B cell (primary cell): ENCODE data around the gene MKNK2.

DNA sequence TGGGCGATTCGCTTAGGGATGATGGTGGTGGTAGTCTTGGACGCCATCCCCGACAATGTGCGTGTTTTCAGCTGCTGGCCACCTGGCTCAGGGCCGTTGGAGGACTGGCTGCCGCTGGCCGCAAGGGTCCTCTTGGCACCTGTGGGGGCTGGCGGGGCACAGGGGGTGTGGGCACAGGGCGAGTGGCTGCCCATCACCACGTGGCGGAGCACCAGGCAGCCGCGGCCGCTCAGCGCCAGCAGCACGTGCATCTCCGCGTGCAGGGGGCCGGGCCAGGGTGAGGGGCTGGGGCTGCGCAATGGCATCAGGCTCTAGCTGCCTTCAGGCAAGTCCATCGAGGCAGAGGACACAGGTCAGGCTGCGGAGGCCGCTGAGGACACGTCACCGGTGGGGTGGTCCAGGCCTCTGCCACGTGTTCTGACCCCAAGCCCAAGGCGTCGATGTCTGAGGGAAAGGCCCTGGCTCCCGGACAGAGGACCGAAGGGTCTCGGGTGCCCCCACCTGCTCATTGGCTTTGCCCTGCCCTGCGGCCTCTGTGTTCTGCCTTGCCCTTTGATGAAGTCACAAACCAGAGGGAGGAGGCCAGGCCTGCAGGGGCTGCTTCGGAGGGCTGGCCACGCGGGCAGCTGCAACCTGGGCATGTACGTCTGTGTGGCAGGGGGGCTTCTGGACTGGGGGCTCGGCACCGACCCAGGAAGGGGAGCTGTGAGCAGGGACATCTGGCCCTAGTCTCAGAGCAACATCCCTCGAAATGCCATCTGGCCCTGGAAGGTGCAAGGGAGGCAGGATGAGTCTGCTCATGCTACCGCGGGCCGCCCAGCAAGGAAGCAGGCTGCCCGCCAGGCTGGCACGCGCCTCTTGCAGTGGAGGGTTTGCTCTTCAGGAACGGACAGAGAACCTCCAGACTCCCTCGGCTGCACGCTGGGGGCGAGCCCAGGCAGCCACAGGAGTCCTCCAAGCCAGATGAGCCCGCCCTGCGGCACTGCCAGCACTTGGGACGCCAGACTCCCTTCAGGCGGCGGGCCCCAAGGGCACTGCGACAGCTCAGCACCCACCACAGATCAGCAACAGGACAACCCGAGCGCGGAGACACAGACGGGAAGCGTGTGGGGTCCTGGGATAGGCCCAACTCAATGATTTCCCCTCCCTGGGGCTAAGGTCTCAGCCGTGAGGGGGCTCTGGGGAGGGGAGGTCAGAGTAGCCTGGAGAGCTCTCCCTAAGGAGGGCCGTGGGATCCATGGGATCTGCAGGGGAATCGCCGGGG, 9.9 kb upstream of the ATP8B3 start:
- PRO-cap, result no peak
- CAGE, long polyA plus RNA, result no peak

DNA sequence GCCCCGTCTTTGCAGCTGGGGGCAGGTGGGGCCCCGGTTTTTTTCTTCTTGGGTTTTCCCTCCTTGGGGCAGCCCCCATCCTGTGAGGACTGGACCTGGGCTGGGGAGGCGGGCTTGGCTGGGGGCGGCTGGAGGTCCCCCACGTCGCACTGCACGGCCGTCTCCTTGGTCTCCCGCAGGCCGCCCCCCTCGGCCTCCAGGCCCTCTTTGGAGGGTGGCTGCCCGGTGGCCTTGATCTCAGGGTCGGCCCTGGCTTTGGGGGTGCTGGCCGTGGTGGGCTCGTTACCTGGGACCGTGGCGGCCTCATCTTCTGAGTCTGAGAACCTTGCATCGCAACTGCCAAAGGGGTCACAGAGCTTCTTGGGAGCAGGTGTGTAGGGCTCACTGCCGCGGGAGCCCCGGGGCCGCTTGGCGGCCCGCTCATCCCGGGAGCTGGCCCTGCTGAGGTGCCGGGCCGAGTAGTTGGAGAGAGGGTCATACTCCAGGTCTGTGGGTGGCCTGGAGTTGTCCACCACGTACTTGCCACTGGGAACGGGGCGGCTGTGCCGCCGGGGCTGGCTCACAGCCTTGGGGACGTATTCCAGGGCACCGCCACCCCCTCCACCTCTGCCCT, 15.6 kb upstream of the ATP8B3 start:
- PRO-cap, result no peak
- CAGE, long polyA plus RNA, result no peak

- PRO-cap, result no peak
- CAGE, long polyA plus RNA, result no peak
Observed at GRCh38 chr19:1841177-1841735, 7.0 kb downstream of the REXO1 start.

GRCh38 chr19:1852924-1854018, 5.0 kb upstream of the REXO1 start:
- PRO-cap, result unidirectional peak, minus-strand start at chr19:1853544
- CAGE, long polyA plus RNA, result no peak

DNA sequence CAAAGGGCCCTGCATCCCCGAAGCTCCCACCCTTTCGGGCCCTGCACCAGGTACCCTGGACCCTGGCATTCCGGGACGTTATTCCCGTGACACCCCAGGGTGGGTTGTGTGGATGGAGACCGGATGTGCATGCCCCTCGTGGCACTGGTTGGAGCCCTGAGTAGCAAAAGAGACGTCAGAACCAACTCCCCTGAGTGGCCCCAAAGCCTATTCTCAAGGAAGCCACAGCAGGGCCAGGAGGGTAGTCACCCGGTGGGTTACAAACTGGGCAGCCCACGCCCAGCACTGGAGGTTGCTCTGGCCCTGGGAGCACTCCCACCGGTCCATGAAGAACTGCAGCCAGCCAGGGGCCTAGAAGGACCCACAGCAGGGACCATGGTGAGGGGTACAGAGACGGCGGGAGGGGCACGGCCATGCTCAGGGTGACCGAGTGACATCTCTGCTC, 7.5 kb upstream of the REXO1 start:
- PRO-cap, result no peak
- CAGE, long polyA plus RNA, result no peak

DNA sequence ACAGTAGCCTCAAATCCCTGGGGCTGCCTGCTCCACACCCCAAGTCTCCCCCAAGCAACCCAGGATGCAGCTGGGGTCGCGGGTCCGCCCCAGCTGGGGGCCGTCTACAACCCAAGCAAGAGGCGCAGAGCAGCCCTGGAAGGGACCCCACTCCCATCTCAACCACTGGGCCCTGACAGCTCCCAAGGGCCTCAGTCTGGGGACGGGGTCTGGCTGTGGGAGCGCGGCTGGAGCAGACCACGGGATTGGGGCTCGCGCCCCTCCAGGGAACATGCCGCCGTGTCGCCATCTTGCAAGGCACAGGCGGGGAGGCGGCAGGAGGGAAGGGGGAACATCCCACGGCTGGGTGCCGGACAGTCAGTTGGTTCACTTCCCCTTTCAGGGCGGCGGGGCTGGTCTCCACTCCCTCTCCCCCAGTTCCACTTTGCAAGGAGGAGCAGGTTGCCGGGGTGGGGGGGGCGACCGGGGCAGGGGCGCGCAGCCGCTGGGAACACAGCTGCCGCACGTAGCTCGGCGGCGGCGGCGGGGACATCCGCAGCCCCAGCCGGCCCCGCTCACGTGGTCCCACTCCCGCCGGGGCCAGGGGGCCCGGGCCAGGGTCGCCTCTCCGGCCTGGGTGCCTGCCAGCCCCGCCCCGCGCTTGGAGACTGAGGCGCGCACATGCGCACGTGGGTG, 6.7 kb downstream of the KLF16 start:
- PRO-cap, result no peak
- CAGE, long polyA plus RNA, result no peak

GRCh38 chr19:1874793-1875241, 10.5 kb downstream of the ABHD17A start:
- PRO-cap, result no peak
- CAGE, long polyA plus RNA, result no peak

DNA sequence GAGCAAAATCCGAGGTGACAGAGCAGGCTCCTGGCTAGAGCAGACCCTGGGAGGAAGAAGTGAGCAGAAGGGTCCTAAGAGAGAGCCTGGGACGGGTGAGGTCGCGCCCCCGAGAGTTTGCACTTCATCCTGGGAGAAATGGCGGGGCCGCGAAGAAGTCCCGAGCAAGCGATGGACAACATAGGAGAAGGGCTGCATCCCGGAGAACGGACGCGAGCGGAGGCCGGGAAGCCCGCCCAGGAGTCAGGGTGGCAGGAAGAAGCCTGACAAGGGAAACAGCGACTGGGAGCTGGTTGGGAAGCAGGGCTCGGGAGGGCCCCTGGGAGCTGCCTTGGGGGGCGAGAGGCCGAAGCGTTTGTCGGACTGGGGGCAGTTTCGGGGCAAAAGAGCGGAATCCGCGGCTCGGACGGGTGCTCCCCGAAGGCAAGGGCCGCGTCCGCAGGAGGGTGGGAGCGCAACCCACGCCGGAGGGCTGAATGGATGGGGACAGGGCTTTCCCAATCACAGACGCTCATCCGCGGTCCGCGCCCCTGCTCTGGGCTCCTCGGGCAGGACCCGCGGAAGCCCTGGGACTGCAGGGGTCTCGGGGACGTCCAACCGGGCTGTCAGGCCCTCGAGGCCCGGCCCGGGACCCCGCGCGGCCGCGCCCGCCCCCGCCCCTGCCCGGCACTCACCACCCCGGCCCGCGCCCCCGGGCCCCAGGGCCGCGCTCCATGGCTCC, 458 bp downstream of the ABHD17A start:
- PRO-cap, result no peak
- CAGE, long polyA plus RNA, result no peak

DNA sequence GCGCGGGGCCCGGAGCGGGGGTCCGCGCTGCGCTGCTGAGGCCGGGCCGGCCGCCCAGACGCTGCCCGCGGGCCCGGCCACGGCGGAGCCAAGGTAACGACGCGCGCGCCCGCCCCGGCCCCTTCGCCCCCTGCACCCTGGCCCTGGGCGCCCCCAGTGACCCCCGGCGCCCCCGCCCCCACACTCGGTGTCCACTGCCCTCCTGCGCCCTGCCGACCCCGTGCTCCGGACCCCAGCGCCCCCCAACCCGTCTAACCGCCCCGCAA, 287 bp downstream of the CSNK1G2 start:
- PRO-cap, result no peak
- CAGE, long polyA plus RNA, result no peak

DNA sequence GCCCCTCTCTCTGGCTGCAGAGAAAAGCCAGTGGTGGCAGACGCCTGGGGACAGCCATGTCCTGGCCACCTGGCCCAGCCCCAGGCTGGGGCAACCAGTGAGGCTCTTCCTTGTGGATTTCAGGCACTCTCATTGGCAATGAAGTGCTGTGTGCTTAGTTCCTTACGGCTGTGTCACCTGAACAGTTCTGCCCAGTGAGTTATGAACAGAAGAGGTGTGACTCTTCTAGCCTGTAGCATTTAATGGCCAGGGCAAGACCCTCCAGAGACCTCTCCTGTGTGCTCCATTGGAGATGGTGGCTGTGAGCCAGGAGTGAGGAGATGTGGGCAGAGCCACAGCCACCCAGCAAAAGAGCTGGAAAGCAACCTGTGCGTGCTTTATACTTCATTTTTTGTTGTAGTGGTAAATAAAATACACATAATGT, 6.2 kb upstream of the BTBD2 start:
- PRO-cap, result no peak
- CAGE, long polyA plus RNA, result no peak

GRCh38 chr19:2032007-2033062, 16.8 kb upstream of the BTBD2 start:
- PRO-cap, result no peak
- CAGE, long polyA plus RNA, result no peak

DNA sequence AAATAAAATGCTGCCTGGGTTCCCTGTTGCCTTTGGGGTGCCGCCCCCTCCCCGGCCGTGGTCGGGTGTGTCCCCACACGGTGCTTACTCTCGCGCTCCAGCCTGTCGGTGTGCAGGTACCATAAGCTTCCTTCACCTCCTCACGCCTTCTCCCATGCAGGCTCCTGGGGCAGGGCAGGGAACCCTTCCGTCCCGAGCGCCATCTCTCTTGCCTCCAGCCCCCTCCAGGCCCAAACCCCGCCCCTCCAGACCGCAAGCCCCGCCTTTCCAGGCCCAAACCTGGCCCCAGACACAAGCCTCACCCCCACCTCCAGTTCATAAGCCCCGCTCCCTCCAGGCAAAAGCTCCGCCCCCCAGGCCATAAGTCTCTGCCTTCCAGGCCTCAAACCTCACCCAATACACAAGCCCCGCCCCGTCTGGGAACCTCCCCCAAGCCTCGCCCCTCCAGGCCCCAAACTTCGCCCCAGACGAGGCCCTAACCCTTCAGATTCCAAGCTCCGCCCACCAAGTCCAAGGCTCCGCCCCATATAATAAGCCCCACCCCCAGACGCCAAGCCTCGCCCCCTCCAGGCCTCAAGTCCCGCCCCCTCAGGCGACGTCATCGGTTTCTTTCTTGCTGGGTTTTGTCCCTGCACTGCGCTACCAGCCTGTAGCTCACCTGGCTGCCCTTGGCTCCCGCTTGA, 16.2 kb downstream of the MKNK2 start:
- PRO-cap, result no peak
- CAGE, long polyA plus RNA, result no peak

DNA sequence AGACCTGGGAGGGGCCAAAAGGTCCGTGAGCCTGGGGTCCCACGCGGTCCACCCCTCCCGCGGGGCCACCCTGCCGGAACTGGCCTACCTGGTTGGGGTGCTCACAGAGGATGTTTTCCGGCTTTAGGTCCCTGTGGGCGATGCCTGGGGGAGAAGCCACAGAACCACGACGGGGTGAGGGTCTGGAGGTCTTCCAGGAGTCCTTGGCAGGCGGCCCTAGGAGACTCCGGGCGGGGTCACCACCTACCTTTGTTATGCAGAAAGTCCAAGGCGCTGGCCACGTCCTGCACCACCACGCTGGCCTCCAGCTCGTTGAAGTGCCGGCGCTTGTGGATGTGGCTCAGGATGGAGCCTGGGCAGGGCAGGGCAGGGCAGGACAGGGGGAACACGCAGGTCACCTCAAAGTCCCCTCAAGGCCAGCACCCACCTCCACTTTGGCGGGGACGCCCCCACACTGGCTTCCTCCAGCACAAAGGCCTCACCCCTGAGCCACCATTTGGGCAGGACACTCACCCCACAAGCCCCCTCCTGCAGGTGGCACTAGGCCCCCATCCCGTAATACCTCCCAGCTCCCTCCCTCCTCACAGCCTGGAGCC, 8.4 kb downstream of the MKNK2 start:
- PRO-cap, result no peak
- CAGE, long polyA plus RNA, result no peak

DNA sequence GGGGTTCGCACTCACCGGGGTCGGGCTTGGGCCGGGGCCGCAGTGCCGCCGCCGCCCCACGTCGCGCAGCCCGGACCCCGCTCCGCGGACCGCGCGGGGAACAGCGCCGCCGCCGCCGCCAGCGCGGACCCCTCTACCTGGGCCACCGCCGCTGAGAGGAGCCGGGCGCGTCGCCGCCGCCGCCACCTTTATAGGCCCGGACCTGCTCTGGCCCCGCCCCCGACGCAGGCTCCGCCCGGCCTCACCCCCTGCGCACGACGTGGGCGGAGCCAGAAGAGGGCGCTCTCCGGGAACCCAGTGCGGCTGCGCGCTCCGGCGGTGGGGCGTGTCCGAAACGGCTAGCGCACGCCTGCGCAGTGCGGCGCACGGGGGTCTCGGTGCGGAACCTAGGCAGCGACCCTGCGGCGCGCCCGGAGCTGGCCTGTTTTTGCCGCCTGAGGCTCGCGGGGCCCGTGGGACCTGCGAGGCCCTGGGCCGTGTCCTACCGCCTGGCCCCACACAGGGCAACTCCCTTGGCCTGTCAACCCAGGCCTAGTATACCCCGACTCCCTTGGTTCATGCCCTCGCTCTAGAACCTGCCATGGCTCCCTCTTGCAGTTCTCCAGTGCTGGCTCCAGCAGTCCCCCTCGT, at the start of gene MKNK2:
MKNK2 (minus strand) TSS at position 164 of the 630 bp plus-strand sequence.
- PRO-cap, result bidirectional peak, plus-strand start at position 424 of the sequence, minus-strand start at position 156 of the sequence; bidirectional peak, plus-strand start at position 534 of the sequence, minus-strand start at position 510 of the sequence
- CAGE, long polyA plus RNA, result no peak

- PRO-cap, result no peak
- CAGE, long polyA plus RNA, result no peak
Observed at GRCh38 chr19:2087044-2087537, 9.0 kb downstream of the MOB3A start.

DNA sequence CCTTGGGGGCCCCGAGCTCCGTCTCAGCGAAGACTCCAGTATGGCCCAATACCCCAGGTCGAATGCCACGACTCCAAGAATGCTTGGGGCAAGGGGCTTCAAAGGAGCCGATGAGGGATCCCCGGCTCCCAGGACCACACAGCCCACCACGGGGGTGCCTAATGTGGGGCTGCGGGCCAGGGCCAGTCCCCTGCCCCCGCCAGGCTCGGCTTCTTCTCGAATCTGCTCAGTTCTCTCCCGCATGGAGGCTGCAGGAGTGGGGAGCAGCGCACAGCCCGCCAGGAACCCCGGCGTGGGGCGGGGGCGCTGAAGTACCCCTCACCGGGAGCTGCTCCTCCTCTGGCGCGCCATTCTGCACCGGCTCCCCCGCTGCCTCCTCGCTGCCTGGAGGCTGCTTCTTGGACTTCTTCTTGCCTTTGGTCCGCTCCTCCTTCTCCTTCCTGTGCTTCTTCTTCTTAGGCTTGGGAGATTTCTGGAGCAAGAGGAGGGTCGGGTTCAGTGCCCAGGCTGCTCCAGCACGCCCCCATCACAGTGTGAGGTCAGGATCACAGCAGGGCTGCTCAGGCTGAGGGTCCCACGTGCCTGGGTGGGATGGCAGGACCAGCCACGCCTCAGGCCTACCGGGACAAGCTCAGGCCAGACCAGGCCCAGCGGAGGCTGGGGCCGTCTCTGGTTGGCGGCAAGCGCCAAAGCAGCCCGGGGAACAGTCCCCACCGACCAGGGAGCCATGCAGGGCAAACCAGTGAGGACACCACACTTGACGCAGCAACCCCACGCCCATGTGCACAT, 14.8 kb downstream of the IZUMO4 start:
- PRO-cap, result no peak
- CAGE, long polyA plus RNA, result no peak

DNA sequence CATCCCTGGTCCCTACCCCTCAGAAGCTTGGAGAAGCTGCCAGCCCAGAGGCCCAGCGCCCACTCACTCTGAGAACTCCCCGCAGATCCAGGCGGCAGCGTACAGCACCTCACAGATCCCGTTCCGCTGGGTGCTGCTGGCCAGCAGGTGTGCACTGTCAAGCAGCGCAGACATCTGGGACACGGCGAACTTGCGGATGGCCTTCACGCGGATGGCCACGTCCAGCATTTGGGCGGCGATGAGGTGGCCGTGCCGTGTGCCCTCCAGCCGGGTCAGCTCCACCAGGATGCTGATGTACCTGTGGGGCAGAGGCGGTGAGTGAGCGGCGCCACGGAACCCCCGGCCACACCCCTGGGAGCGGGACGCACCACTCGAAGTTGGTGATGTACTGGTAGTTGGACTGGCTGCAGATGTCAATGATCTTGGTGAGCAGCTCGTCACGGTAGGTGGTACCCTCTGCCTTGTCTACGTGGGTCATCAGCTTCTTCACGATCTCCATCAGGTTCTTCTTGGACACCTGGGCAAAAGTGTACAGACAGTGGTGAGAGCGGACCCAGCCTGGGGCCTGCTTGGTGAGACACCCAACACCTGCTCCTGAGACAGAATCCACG, 24.2 kb downstream of the IZUMO4 start:
- PRO-cap, result no peak
- CAGE, long polyA plus RNA, result no peak

DNA sequence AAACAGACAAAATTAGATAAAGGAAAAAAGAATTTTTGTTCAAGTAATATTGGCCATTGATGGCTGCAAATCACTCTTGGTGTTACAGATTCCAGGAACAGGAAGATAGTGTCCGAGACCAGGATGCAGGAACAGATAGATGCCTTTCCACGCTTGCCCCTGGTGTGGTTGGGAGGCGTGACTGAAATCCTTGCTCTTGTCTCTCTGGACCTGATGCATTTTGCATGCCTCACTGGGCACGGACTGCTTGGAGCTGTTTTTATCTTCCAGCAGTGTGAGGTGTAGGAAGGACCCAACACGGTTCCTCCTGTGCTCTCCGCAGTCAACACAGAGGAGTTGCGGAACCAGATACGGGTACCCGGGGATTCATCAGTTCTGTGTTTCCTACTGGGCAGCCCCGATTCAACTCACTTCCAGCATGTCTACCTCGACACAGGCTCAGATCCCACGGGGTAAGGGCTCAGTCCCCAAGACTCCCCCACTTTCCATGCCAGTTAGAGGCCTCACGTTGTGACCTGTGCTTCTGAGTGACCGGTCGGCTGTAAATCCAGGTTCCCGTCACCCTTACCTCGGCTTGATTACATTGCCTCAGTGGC, 6.5 kb downstream of the DOT1L start:
- PRO-cap, result no peak
- CAGE, long polyA plus RNA, result no peak

DNA sequence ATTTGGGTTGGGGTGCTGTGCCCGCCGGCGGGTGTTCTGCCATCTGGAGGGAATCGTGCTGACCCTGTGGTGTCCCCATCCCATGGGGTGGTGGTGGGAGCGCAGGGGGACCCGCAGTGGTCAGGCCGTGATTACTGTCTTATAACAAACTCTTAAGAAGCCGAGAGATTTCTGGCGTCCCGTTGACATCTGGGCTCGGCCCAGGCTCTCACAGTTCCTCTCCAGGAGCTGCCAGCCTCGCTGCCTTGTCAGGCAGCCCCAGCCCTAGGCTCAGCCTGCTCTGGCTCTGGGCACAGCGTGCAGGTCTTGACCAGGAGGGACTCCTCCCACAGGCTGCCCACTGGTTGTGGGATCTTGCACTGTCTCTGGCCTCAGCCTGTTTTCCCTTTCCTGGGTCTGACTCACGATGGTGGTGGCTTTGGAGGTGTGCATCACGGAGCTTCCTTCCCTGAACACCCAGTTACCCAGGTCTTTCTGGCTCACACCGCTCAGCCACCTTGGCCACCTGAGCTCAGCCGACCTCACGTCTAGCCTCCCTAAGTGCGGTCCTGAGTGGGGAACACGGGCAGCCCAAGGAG, 34.5 kb downstream of the PLEKHJ1 start:
- PRO-cap, result no peak
- CAGE, long polyA plus RNA, result no peak

GRCh38 chr19:2203702-2204434, 32.3 kb downstream of the PLEKHJ1 start:
- PRO-cap, result no peak
- CAGE, long polyA plus RNA, result no peak